Adrenal gland (tissue), 7 donors: ENCODE measurements around a stretch of chr3.

GRCh38 chr3:127028677-127029217 is 45.8 kb downstream of the PLXNA1 start:
- PRO-cap, 3 experiments: no peak in any of the 3 experiments
- RAMPAGE, long total RNA, 4 experiments: no peak in any of the 4 experiments
- RRBS: no CpG with 5 or more reads among the region's 15 CpGs

- PRO-cap, 3 experiments: peak in 1 of 3 experiments; most common plus-strand start chr3:127457061 (in 1)
- RAMPAGE, long total RNA, 4 experiments: no peak in any of the 4 experiments
- RRBS: 11% methylated on average over 4 of the region's 32 CpGs
Observed at GRCh38 chr3:127456938-127457572, 133.5 kb downstream of the TPRA1 start.

GRCh38 chr3:127525596-127525834 is 65.0 kb downstream of the TPRA1 start:
- PRO-cap, 3 experiments: peak in 1 of 3 experiments; most common plus-strand start chr3:127525732 (in 1)
- RAMPAGE, long total RNA, 4 experiments: no peak in any of the 4 experiments
- RRBS: no CpG with 5 or more reads among the region's 6 CpGs

DNA sequence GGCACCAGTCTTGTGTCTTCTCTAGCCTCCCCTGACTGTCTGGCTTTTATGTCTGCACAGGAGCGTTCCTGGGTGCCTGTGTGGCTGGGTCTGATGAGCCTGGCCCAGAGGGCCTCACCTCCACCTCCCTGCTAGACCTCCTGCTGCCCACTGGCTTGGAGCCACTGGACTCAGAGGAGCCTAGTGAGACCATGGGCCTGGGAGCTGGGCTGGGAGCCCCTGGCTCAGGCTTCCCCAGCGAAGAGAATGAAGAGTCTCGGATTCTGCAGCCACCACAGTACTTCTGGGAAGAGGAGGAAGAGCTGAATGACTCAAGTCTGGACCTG is 10.2 kb downstream of the PODXL2 start:
- PRO-cap, 3 experiments: no peak in any of the 3 experiments
- RAMPAGE, long total RNA, 4 experiments: no peak in any of the 4 experiments
- RRBS: no CpG with 5 or more reads among the region's 3 CpGs

- PRO-cap, 3 experiments: peak in 2 of 3 experiments; most common plus-strand start chr3:127698156 (in 1); most common minus-strand start chr3:127698094 (in 2)
- RAMPAGE, long total RNA, 4 experiments: no peak in any of the 4 experiments
- RRBS: no CpG with 5 or more reads among the region's 10 CpGs
Observed at GRCh38 chr3:127697868-127698331, 25.1 kb downstream of the ABTB1 start.

DNA sequence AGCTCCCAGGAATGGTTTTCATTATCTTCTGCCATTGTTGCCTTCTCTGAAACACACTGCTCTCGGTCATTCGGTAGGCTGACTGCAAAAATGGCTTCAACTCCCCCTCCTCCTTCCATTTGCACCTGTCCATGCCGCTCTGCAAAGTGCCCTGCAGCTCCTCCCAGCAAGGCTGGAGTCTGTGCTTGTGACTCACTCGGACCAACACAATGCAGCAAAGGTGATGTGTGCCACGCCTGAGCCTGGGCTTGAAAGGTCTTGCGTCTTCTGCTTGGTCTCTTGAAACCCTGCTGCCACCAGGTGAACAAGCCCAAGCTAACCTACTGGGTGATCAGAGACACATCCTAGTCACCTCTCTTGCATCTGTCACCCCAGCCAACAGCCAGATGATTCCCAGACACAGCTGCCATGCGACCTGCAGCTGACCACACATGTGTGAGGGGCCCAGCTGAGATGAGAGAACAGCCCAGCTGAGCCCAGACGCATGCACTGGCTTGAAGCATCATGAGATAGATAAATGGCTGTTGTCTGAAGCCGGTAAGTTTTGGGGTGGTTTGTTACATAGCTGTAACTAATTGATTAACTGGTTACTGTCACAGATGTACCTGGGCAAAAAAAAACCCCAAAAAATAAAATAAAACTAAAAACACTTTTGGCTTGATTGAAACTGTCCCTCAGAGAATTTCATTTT is 71.0 kb downstream of the MGLL start:
- PRO-cap, 3 experiments: no peak in any of the 3 experiments
- RAMPAGE, long total RNA, 4 experiments: no peak in any of the 4 experiments
- RRBS: no CpG with 5 or more reads among the region's 9 CpGs

GRCh38 chr3:127784746-127785385 is 37.4 kb downstream of the MGLL start:
- PRO-cap, 3 experiments: no peak in any of the 3 experiments
- RAMPAGE, long total RNA, 4 experiments: no peak in any of the 4 experiments
- RRBS: no CpG with 5 or more reads among the region's 11 CpGs

DNA sequence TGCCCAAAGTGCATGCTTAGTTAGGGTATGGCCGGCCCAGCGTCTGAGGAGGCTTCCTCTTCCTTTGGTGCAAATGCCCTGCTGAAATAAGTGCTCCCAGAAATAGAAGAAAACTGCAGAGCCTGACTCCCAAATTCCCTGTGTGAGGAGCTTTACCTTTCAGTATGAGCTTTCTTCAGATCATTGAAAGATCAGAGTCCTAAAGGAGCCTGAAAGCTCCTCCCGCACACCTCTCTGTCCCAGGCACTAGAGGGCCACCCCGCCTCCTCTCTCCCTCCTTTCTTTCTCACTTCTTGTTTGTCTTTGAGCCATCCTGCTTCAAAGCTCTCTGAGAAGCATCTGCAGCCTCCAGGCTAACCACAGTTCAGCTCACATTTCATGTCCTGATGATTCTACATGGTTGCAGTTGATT is 31.3 kb downstream of the MGLL start:
- PRO-cap, 3 experiments: no peak in any of the 3 experiments
- RAMPAGE, long total RNA, 4 experiments: no peak in any of the 4 experiments
- RRBS: no CpG with 5 or more reads among the region's 4 CpGs

- PRO-cap, 3 experiments: no peak in any of the 3 experiments
- RAMPAGE, long total RNA, 4 experiments: no peak in any of the 4 experiments
- RRBS: 85% methylated on average over 1 of the region's 3 CpGs
Observed at GRCh38 chr3:127799355-127799710, 23.0 kb downstream of the MGLL start.

GRCh38 chr3:127813090-127813897 is 9.0 kb downstream of the MGLL start:
- PRO-cap, 3 experiments: no peak in any of the 3 experiments
- RAMPAGE, long total RNA, 4 experiments: no peak in any of the 4 experiments
- RRBS: no CpG with 5 or more reads among the region's 7 CpGs

DNA sequence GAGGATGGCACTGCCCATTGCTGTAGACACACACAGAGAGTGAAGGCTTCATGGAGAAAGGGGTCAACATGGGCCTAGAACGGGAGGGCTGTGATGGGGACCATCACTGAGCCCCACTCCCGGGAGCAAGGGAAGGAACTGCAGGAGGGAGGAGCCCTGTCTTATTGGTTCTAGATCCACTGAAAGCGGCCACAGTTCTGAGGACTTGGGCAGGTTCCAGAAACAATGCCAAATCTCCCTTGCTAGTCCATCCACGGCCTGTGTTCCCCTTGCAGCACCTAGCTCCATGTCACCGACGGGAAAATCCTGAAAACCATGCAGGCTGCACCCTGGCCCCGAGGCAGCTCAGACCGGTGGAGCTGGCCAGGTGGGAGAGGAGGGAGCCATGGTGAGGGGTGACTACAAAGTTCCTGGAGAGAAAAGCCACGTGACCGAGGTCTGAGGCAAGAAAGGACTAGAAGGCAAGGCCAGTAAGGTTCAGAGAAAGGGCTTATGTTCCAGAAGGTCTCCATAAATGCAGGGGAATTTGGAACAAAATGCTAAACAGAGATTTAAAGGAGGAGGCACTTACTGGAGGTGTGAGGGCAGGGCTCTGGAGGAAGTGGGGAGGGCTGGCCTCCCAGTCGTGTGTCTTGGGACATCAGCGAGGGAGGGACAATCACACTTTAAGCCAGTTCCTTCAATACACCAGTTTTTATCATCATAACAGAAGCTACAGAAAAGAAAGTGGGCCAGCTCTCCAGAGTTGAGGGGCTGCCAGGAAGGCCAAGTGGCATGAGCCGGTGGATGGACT is 5.4 kb downstream of the MGLL start:
- PRO-cap, 3 experiments: no peak in any of the 3 experiments
- RAMPAGE, long total RNA, 4 experiments: no peak in any of the 4 experiments
- RRBS: 89% methylated on average over 1 of the region's 13 CpGs

DNA sequence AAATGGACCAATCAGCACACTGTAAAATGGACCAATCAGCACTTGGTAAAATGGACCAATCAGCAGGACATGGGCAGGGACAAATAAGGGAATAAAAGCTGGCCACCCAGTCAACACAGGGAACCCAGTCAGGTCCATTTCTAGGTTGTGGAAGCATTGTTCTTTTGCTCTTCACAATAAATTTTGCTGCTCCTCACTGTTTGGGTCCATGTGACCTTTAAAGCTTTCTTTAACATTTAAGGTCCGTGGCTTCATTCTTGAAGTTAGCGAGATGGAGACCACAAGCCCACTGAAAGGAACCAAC is 975 bp upstream of the KBTBD12 start:
- PRO-cap, 3 experiments: no peak in any of the 3 experiments
- RAMPAGE, long total RNA, 4 experiments: no peak in any of the 4 experiments
- RRBS: no CpG with 5 or more reads among the region's 2 CpGs

- PRO-cap, 3 experiments: no peak in any of the 3 experiments
- RAMPAGE, long total RNA, 4 experiments: no peak in any of the 4 experiments
- RRBS: no CpG with 5 or more reads among the region's 26 CpGs
Observed at GRCh38 chr3:128152555-128153065, 671 bp upstream of the EEFSEC start.

DNA sequence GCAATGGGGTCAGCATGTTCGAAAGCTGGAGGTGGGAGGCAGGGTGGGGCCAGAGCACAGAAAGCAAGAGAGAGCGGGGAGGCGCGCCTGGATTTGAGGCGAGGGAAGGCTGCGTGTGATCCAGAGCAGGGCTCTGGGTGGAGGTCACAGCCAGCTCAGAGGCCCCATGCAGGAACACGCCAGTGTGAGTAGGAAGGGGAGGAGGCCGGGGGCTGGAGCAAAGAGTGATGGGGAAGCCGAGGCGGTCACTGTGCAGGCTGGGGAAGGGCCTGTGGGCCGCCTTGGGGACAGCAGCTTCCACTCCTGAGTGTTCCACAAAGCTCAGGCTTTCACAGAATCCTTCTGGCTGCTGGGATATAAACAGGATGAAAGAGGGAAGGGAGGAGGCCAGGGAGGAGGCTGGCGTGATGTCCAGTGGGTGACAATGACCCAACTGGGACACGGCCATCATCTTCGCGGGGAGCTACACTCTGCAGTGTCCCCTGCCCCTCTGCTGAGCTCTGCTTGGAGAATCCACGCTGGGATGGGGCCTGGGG is 8.6 kb downstream of the DNAJB8 start:
- PRO-cap, 3 experiments: no peak in any of the 3 experiments
- RAMPAGE, long total RNA, 4 experiments: no peak in any of the 4 experiments
- RRBS: 77% methylated on average over 2 of the region's 16 CpGs

- PRO-cap, 3 experiments: no peak in any of the 3 experiments
- RAMPAGE, long total RNA, 4 experiments: no peak in any of the 4 experiments
- RRBS: 78% methylated on average over 1 of the region's 13 CpGs
Observed at GRCh38 chr3:128478973-128479728, 12.5 kb upstream of the DNAJB8 start.

DNA sequence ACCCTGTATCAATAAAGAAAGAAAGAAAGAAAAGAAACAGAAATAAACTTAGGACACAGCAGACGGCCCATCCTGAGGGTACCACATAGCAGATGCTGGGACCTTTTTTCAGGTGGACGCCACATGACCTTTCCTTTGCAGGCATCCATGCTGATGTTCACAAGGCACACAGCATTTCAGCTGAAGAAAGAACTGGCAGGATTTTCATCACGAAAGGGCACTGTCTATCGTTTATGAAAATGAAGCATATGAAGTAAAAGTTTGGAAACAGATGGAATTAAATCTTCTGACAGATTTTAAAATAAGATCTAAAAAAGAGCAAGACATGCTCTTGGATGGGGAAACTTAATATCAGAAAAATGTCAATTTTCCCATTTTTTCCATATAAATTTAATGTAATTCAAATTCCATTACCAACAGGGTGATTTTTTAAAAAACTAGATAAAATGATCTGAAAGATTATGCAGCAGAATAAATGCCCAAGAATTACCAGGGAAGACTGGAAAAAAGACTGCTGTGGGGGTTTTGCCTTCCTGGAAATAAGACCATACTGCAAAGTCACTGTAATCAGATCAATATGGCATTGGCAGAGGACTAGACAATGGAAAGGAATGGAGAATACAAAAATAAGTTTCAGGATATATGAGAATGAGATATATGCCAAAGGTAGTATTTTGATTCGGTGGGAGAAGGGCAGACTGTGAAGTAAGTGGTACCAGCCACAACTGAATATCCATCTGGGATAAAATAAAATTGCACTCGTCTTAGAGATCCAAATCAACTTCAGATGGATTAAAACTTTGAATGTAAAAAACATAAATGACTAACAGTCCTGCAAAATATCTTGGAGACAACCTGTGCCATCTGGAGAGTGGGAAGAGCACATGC is 9.2 kb upstream of the GATA2 start:
- PRO-cap, 3 experiments: no peak in any of the 3 experiments
- RAMPAGE, long total RNA, 4 experiments: no peak in any of the 4 experiments
- RRBS: no CpG with 5 or more reads among the region's 6 CpGs

- PRO-cap, 3 experiments: no peak in any of the 3 experiments
- RAMPAGE, long total RNA, 4 experiments: no peak in any of the 4 experiments
- RRBS: no CpG with 5 or more reads among the region's 4 CpGs
Observed at GRCh38 chr3:128613327-128613684, 37.3 kb downstream of the RPN1 start.

- PRO-cap, 3 experiments: no peak in any of the 3 experiments
- RAMPAGE, long total RNA, 4 experiments: no peak in any of the 4 experiments
- RRBS: no CpG with 5 or more reads among the region's 11 CpGs
Observed at GRCh38 chr3:128743275-128743884, 17.4 kb downstream of the RAB7A start.

DNA sequence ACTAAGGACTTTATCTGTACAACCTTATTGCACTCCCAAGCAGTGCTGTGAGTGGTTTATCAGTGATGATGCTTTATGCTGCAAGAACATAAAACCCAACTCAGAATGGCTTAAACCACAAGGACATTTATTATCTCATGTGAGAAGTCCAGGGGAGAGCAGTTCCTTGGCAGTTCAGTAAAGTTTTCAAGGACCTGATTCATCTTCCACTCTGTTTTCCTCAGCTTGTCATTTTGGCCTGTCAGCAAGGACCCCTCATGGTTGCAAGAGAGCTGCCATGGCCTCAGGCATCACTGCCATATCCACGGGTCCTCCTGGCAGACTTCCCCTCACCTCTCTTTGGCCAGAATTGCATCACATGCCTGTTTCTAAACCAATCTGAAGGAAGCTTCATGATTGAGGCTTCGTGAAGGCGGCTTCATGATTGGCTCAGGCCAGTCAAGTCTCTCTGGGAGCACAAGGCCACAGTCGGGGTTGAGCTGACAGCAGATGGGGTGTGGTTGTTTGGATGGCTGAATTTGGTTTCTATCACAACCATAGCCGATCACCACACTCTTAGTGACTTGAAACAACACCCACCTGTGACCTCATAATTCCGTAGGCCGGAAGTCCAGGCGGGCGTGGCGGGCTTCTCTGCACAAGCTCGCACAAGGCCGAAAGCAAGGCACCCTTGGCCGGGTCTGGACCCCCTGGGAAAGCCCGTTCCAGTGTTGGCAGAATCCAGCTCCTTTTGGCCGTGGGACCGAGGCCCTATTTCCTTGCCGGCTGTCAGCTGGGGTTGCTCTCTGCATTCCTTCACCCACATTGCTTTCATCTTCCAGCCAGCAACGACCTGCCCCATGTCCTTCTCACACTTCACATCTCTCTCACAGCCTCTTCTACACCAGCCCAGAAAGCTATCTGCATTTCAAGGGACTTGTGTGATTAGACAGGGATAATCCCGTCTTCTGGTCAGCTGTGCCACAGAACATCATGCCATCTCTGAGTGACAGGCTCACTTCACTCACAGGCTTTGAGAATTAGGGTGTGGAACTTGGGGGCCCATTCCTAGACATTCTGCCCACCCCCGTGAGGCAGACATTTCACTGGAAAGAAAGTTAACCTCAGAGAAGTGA is 16.1 kb downstream of the EFCC1 start:
- PRO-cap, 3 experiments: no peak in any of the 3 experiments
- RAMPAGE, long total RNA, 4 experiments: no peak in any of the 4 experiments
- RRBS: 44% methylated on average over 11 of the region's 20 CpGs

DNA sequence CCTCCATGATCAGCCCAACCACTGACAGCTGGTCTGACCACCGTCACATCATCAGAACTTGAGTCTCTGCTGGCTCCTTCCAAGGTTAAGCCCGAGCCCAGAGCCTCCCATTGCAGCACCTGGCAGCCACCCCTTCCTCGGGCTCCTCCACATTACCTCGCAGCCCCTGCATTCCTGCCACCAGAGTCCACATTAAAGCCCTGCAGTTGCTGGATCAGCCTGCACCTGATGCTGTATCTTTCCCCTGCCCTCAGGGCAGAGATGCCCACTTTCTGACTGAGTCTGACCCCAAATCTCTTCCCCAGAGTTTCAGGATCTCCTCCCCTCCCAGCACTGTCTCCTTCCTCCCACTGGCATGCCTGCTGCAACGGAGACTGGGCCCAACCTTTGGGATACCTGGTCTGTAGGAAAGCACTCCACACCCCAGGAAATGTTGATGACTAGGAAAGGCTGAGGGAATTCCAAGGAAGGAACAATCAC is 20.6 kb upstream of the GP9 start:
- PRO-cap, 3 experiments: no peak in any of the 3 experiments
- RAMPAGE, long total RNA, 4 experiments: no peak in any of the 4 experiments
- RRBS: no CpG with 5 or more reads among the region's 5 CpGs